ENCODE measurements around the genes PHF21A and AMBRA1.

GRCh38 chr11:45896311-45896963 is 10.6 kb downstream of the FREY1 start:
- PRO-cap: no peak

DNA sequence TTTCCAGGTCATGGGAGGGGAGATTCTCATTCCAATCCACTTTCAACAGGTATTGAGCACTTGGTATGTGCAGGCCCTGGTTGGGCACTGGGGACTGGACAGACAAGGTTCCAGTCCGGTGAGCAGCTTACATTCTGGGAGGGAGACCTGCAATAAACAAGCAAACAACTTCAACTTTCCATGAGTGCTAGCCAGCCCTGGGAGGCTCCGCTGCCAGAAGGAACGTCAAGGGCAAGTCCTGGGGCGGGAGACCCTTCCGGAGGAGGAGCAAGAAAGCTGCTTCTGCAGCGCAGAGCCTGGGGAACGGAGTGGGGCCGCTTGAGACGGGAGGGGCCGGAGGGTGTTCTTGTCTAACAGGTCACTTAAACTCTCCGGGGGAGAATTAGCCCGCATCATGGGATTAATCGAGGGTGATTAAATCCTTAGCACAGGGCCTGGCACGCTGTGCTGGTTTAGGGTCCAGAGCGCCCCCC is 957 bp upstream of the LARGE2 start:
- PRO-cap: no peak

GRCh38 chr11:45934401-45934873 is 12.0 kb downstream of the LARGE2 start:
- PRO-cap: no peak

- PRO-cap: bidirectional peak, plus-strand start at chr11:46120672, minus-strand start at chr11:46120494; bidirectional peak, plus-strand start at chr11:46120898, minus-strand start at chr11:46120795; bidirectional peak, plus-strand start at chr11:46121029, minus-strand start at chr11:46120985; bidirectional peak, plus-strand start at chr11:46121606, minus-strand start at chr11:46121451
These were observed at the start of gene PHF21A for GRCh38 chr11:46120536-46121532. PHF21A (minus strand) TSS chr11:46121454.

GRCh38 chr11:46121533-46122785 is 705 bp upstream of the PHF21A start:
- PRO-cap: bidirectional peak, plus-strand start at chr11:46121606, minus-strand start at chr11:46121451; bidirectional peak, plus-strand start at chr11:46121962, minus-strand start at chr11:46121824; unidirectional peak, minus-strand start at chr11:46122307; unidirectional peak, minus-strand start at chr11:46122362; unidirectional peak, minus-strand start at chr11:46122440

DNA sequence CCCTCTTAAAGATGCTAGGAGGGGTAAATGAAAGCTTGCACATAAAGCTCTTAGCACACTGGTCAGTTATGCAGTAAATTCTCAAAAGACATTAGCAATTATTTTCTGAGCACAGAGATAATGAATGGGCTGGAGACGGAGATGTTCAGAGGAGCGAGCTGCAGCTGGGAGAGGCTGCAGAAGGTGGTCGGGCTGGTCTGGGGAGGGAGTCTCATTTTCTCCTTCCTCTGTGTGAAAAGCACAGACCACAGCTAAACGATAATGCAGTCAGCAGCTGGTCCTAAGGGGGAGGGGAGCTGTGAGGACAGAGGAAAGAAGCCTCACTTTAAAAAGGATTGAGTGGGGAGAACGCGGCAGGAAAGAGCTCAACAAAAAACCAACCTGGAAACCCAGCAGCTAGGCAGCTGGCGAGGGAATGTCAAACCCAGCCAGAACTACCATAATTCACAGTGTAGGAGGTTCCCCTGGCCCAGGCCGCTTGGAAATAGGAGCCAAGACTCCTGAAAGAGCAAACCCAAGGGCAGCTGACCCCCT is 16.8 kb upstream of the DGKZ start:
- PRO-cap: no peak

GRCh38 chr11:46364673-46365394 is 16.6 kb upstream of the MDK start:
- PRO-cap: no peak

- PRO-cap: no peak
These were observed 9.1 kb upstream of the MDK start for GRCh38 chr11:46372234-46372884.

DNA sequence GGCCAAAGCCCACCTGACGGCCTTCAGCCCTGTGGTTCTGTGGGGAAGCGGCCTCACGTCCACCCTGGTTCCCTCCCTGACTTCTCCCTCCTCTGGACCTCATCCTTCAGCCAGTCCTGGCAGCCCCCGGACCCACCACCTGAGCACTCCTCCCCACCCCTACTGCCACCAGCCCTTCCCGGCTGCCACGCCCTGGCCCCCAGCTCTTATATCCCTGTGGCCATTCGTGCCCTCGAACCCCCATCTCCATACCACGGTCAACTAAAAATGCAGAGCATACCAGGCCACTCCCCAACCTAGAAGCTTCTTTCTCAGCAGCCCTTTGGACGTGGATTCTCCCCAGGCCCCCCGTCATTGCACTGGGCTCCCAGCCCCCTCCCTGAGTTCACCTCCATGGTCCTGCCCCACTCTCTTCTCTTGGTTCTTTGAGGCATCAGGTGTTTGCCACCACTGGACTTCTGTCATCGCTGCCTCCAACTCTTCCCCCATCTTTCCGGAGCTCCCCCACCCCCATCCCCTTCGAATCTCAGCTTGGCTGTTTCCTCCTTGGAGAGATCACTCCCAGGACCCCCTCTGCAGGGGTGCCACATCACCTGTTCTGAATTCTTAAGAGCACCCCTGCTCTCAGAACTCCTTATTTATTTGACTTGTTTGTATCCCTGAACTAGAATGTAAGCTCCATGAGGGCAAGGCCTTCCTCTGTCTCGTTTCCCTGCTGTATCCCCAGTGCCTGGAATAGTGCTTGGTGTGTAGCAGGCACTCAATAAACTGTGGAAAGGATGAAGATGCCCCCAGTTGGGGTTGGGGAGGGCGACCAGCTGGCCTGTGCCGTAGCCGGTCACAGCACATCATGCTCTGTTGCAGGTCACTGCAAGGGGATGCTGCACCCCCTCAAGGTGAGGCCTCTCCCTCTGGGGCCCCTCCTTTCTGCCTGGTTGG is 3.9 kb upstream of the MDK start:
- PRO-cap: no peak

- PRO-cap: no peak
These were observed 5.9 kb upstream of the CHRM4 start for GRCh38 chr11:46397331-46397985.

DNA sequence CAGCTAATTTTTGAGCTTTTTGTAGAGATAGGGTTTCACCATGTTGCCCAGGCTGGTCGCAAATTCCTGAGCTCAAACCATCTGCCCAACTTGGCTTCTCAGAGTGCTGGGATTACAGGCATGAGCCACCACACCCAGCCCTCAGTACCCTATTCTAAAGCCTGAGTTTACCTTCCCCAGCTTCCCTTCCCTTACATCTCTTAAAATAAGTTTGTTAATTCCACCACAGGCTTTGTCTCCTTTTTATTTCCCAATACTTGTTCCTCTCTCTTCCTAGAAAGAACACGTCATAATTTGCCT is 59.0 kb downstream of the AMBRA1 start:
- PRO-cap: no peak

GRCh38 chr11:46593246-46594457 is at the start of gene AMBRA1:
AMBRA1 (minus strand) TSS chr11:46594023.
- PRO-cap: bidirectional peak, plus-strand start at chr11:46593773, minus-strand start at chr11:46593717; bidirectional peak, plus-strand start at chr11:46594101, minus-strand start at chr11:46594017

GRCh38 chr11:46648998-46649811 is 31.9 kb downstream of the ATG13 start:
- PRO-cap: no peak

- PRO-cap: no peak
These were observed 28.1 kb downstream of the ARHGAP1 start for GRCh38 chr11:46672178-46672852.

DNA sequence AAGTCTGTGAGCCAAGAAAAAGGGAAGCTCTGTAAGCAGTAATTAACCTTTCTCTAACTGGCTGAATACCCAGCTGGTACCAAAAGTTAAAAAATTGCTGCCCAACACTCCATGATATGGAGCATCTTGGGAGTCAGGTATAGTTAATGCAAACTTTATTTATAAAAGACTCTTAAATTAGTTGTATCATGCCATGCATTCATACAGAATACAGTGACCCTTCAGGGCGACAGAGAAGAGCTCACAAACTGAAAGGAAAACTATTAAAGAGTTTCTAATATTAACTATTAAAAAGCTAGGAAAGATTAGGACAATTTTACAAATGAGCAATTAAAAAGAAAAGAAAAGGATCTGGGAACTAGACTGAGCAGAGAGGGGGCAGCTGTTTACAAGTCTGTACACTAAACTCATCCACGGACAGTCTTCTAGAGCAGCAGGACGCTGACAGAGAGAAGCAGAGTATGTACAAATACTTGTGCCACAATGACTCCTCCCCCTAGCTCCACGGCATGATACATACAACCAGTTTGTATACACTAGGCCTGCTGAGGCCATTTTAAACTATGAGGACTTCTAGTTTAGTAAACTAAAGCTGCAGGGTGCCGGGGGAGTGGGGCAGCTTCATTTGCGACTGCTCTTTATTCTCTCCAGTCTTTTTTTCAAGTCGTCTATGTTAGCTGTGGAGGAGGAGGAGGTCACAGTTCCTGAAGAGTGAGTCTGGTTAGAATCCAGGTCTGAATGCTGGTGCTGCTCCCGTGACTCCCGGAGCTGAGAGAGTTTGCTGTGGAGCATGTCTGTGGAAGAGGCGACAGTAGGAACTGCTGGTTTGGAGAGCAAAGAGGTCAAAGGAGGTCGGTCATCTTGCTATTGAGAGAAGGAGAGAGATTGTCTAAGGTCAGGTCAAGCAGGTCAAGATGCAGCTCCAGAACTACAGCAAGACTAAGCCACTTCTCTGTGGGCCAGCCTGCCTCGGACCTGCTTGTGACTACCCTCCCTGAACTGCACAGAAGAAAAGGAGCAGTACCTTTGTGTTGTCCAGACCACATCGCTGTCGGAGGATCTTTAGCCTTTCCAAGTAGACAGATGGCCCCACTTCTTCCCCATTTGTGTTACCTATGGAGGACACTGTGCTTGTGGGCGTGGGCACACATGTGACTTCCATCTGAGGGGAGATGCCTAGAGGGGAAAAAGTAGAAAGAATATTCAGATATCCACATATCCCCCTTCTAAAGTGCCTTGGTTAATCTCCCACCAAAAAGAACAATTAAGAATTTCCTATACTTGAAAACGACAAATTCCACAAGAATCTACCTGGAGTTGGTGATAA is 24.9 kb downstream of the F2 start:
- PRO-cap: no peak

DNA sequence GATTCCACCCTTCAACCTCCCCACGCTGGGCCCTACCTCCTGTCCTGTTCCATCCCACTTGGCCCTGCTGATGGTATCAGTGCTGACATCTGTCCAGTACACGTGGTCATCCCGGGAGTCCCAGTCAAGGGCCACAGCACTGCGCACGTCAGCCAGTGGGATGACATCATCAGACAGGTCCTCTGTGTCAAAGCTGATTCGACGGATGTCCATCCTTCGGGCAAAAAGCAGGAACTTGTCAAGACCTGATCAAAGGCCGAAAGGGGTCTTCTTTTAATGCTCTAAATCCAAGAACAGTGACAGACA is 32.1 kb downstream of the LRP4 start:
- PRO-cap: no peak

DNA sequence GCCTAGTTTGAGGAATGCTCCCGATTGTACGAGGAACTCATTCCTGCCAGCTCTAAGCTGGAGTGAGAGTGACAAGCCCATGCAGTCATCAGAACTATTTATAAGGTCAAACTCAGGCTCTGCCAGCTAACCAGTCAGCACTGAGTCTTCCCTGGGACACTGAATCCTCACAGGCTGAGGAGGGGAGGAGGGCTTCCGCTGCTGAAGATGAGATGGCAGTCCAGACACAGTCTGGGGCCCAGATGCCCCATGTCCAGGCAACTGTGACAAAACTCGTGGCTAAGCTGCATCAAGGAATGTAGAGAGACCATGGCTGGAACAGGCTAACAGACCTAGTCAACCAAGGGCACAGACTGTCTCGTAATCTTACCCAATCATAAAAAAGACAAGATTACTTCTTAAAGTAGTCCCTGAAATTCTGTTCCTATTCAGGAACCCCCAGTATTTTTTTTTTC is 3.9 kb downstream of the LRP4 start:
- PRO-cap: no peak

- PRO-cap: no peak
These were observed 72.2 kb downstream of the ARFGAP2 start for GRCh38 chr11:47104195-47105103.

DNA sequence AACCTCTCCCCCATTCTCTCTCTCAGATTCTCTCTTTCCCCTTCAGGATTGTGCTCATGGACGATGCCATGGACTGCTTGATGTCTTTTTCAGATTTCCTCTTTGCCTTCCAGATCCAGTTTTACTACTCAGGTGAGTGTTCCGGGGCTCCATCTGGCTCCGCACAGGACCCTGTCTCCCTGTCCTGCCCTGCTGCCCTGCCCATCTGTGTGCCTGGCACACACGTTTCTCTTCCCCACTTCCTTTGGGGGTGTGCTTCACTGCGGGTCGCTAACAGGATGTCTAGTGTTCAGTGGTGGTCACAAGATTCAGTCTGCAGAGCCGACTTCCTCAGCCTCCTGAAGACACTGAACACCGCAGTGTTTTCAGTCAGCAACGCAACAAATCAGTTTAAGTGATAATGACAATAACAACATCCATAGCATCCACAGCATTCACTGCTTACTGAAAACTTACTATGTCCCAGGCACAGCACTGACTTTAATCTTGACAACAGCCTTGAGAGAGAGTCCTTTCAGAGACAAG is 21.5 kb downstream of the ARFGAP2 start:
- PRO-cap: no peak

DNA sequence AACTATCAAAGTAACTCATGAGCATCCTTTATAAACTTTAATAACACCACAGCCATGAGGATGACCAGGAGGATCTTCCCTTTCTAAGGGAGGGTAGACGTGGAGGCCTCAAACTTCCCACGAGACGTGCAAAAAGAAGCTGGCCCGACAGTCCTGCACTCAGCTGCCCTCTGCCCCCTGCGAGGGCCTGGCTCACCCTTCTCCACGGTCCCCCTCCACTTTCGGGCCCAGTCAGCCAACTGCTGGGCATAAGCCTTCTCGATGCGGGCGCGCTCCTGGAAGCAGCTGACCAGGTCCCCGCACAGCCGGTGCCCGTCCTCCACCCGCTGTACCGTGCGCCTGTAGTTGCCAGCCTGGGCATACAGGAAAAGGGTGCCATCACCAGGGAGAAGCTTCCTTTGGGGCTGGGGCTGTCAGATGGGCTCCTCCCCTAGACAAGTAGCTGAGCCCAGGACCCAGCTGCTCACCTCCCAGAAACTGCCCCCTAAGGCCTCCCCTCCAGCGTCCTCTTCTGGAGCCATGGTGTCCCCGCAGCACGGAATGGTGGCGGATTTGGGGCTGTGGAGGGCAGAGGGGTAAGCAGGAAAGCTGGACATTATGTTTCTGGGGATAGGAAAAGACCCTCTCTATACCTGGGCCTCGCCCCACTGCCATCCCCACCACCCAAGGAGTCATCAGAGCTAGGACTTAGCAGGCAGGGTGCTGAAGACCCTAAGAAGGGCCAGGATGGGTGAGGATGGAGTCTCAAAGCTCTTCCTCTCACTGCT is 3.8 kb downstream of the PACSIN3 start:
- PRO-cap: unidirectional peak, minus-strand start at position 210 of the sequence